GM12878 (cell line): ENCODE measurements around a stretch of chr2.

DNA sequence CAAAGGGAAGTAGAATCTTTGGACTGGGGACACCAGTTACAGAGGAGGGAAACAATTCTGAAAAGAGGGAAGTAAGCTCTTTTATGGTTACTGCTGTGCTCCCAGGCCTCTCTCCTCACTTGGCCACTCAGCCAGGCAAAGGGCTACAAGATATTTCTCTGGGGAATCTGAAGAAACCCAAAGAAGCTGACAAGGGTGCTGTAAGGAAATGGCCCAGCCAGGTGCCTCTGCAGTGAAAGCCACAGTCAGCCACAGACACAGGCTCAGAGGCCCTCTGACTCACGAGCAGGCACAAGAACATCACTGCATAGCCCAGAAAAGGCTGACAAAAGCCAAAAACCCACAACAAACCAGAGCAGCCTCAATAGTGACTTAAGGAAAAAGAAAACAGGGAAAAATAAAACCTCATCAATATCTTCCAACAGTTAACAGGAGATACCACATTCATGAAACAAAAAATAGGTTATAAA is 5.7 kb downstream of the HDLBP start:
- RAMPAGE, long total RNA, result no peak
- RRBS, 2 experiments, result no CpG with 5 or more reads among the region's 1 CpG
CAGE:
- cytosol, long polyA minus RNA, result no peak
- cytosol, long polyA plus RNA, result no peak
- long polyA plus RNA, result no peak
- nucleolus, long total RNA, result no peak
- nucleus, long polyA plus RNA, result no peak
- nucleus, long total RNA, result no peak

GRCh38 chr2:241354459-241355185 is 1.5 kb upstream of the FARP2 start:
- RAMPAGE, long total RNA, result no peak
- RRBS, 2 experiments, result 67 to 72% methylated on average over 1 to 2 of the region's 8 CpGs
CAGE:
- cytosol, long polyA minus RNA, result no peak
- cytosol, long polyA plus RNA, result no peak
- long polyA plus RNA, result no peak
- nucleolus, long total RNA, result no peak
- nucleus, long polyA plus RNA, result no peak
- nucleus, long total RNA, result no peak

- RAMPAGE, long total RNA, result no peak
- RRBS, 2 experiments, result no CpG with 5 or more reads among the region's 3 CpGs
CAGE:
- cytosol, long polyA minus RNA, result no peak
- cytosol, long polyA plus RNA, result no peak
- long polyA plus RNA, result no peak
- nucleolus, long total RNA, result no peak
- nucleus, long polyA plus RNA, result no peak
- nucleus, long total RNA, result no peak
Observed at GRCh38 chr2:241362841-241363151, 6.7 kb downstream of the FARP2 start.

DNA sequence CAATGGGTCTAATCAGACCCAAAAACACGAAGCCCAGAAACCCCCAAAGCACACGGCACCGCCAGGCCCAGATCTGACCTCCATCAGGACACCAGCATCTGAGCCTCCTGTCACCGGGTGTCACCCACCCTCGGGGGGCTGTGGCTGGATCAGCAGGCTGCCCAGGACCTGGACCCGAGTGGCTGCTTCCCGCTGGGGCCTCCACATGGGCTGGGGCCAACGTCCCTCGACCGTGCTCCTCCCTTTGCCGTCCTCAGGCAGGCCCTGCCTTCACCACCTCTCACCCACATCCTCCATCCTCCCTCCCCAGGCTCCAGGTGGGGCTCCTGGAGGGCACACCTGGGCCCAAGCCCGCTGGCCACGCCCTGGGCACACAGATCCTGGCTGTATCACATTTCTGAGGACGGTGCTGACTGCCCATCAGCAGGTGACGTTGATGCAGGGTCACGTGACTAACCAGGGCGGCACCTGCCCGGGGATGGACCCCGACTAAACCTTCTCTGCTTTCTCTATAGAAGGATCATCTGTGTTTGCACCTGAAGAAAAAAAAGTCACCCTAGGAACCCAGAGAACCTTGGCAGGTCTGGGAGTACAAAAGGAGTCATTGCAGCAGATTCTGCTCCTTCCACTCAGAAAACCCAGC is 11.4 kb downstream of the STK25 start:
- RAMPAGE, long total RNA, result no peak
- RRBS, 2 experiments, result no CpG with 5 or more reads among the region's 19 CpGs
CAGE:
- cytosol, long polyA minus RNA, result no peak
- cytosol, long polyA plus RNA, result no peak
- long polyA plus RNA, result no peak
- nucleolus, long total RNA, result no peak
- nucleus, long polyA plus RNA, result no peak
- nucleus, long total RNA, result no peak

DNA sequence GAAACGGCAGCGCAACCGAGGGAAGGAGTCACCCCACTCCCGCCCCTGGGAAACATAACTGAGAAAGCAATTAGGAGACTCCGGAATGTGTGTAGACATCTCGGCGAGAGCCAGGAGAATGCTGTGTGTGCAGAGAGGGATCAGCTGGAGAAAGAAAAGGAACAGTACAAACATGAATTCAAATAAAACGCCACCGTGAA is 13.4 kb upstream of the BOK start:
- RAMPAGE, long total RNA, result no peak
- RRBS, 2 experiments, result no CpG with 5 or more reads among the region's 9 CpGs
CAGE:
- cytosol, long polyA minus RNA, result no peak
- cytosol, long polyA plus RNA, result no peak
- long polyA plus RNA, result no peak
- nucleolus, long total RNA, result no peak
- nucleus, long polyA plus RNA, result no peak
- nucleus, long total RNA, result no peak

DNA sequence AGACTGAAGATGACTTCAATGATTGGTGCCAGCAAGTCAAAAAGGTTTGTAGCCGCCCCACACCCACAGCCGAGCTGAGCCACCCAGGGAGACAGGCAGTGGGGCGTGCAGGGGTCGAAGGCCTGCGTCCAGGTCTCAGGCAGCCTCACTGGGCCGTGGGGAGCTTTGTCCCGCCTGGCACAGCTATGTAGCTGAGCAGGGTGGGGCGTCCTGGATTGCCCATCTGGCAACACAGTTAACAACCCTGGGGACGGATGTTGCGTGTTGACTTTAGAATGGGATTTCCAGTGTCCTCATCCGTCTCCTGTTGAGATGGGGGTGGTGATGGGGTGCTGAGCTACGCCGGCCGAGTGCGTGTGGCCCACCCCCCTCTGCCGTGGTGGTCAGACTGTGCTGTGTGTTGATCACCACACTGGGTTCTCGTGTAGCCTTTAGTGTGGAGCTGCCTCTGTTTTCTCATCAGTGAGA is 15.8 kb downstream of the DTYMK start:
- RAMPAGE, long total RNA, result no peak
- RRBS, 2 experiments, result no CpG with 5 or more reads among the region's 17 CpGs
CAGE:
- cytosol, long polyA minus RNA, result no peak
- cytosol, long polyA plus RNA, result no peak
- long polyA plus RNA, result no peak
- nucleolus, long total RNA, result no peak
- nucleus, long polyA plus RNA, result no peak
- nucleus, long total RNA, result no peak

GRCh38 chr2:241734372-241734535 is 176 bp upstream of the D2HGDH start:
- RAMPAGE, long total RNA, result no peak
- RRBS, 2 experiments, result under 1 to 2% methylated on average over 10 of the region's 19 CpGs
CAGE:
- cytosol, long polyA minus RNA, result no peak
- cytosol, long polyA plus RNA, result no peak
- long polyA plus RNA, result no peak
- nucleolus, long total RNA, result no peak
- nucleus, long polyA plus RNA, result no peak
- nucleus, long total RNA, result no peak

DNA sequence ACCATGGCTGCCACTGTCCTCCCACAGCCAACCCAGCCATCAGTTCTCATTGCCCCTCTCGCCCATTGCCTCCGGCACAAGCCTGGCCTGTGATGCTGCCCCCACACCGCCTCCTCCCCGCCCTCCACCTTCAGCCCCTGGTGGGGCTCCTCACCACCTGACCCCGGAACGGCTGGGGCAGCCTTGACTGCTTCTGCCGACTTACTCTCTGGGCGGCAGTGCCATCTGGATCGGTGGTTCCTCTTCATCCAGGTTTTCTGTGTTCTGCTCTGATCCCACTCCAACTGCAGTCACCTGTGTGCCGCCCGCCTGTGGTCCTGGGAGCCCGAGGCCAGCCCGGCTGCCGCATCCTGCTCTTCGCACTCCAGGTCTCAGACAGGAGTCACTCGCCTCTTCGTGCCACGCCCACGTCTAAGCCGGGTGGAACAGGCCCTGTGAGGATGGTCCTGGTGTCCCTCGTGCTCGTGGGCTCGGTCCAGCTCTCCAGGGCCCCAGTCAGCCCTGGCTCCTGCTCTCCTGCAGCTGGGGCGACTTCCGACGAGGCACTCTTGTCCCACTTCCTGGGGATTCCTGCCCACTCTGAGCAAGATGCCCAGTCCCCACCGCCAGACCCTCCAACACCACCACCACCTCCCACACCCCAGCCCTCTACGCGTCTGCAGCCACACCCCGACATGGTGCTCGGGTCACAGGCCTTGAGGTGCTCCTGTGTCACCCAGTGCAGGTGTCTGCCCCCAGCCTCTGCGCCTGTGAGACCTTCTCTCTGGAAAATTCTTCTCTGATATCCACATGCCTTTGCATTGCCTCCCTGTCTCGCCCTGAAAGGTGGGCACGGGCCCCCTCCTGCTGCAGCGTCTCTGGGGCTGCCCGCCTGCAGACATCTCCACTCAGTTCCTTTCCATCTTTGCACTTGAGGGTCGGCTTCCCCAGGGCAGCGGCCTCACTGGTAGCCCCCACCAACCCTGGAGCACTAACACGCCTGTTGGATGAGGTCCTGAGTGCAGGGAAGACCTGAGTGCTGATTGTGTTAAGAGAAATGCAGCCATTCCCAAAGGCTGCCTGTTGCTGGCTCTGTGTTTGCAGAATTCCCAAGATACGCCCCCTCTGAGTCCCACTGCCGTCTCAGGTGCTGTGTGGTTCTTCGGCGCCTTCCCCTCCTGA is 14.5 kb downstream of the D2HGDH start:
- RAMPAGE, long total RNA, result no peak
- RRBS, 2 experiments, result 93 to 97% methylated on average over 10 of the region's 43 CpGs
CAGE:
- cytosol, long polyA minus RNA, result no peak
- cytosol, long polyA plus RNA, result no peak
- long polyA plus RNA, result no peak
- nucleolus, long total RNA, result no peak
- nucleus, long polyA plus RNA, result no peak
- nucleus, long total RNA, result no peak

DNA sequence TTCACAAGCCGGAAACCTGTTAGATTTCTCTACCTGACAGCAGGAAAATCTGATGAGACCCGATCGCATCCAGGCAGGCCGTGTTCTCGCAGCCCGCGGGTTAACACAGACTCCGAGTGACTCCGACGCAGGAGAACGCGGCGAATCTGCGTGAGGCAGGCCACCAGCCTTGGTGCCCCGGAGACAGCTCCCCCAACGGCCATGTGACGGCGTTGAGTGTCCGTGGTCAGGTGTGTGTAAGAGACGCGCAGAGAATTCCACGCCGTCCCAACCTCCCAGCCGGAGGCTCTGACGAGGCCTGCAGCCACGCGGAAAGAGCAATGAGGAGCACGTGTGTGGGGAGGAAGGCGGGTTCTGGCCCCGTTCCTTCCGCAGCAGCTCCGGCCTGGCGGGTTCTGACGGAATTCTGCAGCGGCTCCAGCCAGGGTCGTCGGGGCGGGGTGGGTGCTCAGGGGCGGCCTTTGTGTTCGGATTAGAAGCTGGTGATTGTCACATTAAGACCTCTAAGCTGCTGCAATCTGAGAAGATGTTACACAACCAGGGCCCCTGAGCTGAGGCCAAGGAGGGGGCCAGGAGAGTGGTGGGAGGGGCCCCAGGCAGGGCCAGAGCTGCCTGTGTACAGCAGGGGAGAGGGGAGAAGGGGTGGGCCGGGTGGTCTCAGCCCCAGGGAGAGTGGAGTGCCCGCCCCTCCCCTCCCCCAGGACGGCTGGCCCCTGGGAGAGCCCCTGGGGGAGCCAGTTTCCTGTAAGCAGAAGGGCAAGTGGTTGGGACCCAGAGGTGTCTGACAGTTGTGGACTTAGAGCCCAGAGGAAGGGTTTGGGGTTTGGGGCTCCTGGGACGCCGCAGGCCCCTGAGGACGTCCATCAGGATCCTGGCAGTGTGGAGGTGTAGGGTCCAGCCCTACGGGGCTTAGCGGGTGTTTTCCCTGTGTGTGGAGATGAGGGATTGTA is 5.2 kb upstream of the GAL3ST2 start:
- RAMPAGE, long total RNA, result no peak
- RRBS, 2 experiments, result 94% methylated on average over 16 of the region's 48 CpGs; no CpG with 5 or more reads in 1 of the 2 experiments
CAGE:
- cytosol, long polyA minus RNA, result no peak
- cytosol, long polyA plus RNA, result no peak
- long polyA plus RNA, result no peak
- nucleolus, long total RNA, result no peak
- nucleus, long polyA plus RNA, result no peak
- nucleus, long total RNA, result no peak

- RAMPAGE, long total RNA, result no peak
- RRBS, 2 experiments, result 72 to 76% methylated on average over 9 to 12 of the region's 24 CpGs
CAGE:
- cytosol, long polyA minus RNA, result no peak
- cytosol, long polyA plus RNA, result no peak
- long polyA plus RNA, result no peak
- nucleolus, long total RNA, result no peak
- nucleus, long polyA plus RNA, result no peak
- nucleus, long total RNA, result no peak
Observed at GRCh38 chr2:241773938-241774575, 2.6 kb upstream of the GAL3ST2 start.

GRCh38 chr2:241817279-241817908 is 8.4 kb downstream of the NEU4 start:
- RAMPAGE, long total RNA, result no peak
- RRBS, 2 experiments, result no CpG with 5 or more reads among the region's 20 CpGs
CAGE:
- cytosol, long polyA minus RNA, result no peak
- cytosol, long polyA plus RNA, result no peak
- long polyA plus RNA, result no peak
- nucleolus, long total RNA, result no peak
- nucleus, long polyA plus RNA, result no peak
- nucleus, long total RNA, result no peak

DNA sequence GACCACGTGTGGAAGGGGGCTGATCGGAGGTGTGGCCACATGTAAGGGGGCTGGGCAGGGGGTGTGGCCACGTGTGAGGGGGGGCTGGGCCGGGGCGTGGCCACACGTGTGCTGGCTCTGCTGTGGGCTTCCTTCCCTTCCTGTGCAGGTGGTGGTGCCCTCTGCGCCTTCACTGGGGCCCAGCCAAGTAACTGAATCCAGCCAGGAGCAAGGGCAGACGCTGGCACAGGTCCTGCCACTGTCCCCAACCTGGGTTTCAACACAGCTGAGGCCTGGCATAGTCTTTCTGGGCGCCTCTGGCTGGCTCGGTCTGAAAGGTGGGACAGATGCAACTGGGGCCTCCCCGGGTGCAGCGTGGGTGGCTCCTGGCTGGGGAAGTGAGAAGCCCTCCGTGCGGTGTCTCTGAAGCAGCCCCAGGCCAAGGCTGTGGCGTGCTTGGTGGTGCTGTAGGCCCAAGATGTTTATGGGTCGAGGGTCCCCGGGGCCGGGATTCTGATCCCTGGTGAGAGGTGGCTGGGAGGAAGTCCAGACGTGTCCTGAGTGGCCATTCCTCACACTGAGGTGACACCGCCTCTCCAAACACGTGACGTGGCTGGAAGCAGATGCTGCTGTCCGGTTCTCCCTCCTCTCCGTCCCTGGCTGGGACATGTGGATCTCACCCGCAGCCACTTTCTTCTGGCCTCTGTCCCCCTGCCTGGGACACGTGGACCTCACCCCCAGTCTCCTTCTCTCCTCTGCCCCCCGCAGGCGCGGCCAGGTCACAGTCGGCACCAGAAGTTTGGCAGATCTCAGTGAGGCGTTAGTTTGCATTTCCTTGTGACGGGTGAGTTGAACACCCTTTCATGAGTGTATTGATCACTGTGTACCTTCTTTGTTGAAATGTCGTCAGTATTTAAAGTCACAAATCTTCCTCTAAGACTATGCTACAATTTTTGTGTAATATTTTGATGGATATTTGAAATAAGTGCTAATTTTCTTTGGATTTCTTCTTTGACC is 12.6 kb downstream of the RTP5 start:
- RAMPAGE, long total RNA, result start-site peak on the plus strand centred at position 148 of the sequence, 26 bp wide, 44 and 44 reads in 2 replicates
- RRBS, 2 experiments, result 0% methylated on average over 2 of the region's 33 CpGs; no CpG with 5 or more reads in 1 of the 2 experiments
CAGE:
- cytosol, long polyA minus RNA, result no peak
- cytosol, long polyA plus RNA, result no peak
- long polyA plus RNA, result start-site peak on the plus strand centred at position 126 of the sequence, 113 bp wide, 30 and 27 reads in 2 replicates; start-site peak on the plus strand centred at position 502 of the sequence, 269 bp wide, 13 and 13 reads in 2 replicates
- nucleolus, long total RNA, result start-site peak on the plus strand centred at position 142 of the sequence, 21 bp wide, 38 reads
- nucleus, long polyA plus RNA, result start-site peak on the plus strand centred at position 139 of the sequence, 44 bp wide, 219 and 140 reads in 2 replicates; start-site peak on the plus strand centred at position 392 of the sequence, 49 bp wide, 41 and 36 reads in 2 replicates
- nucleus, long total RNA, result no peak

DNA sequence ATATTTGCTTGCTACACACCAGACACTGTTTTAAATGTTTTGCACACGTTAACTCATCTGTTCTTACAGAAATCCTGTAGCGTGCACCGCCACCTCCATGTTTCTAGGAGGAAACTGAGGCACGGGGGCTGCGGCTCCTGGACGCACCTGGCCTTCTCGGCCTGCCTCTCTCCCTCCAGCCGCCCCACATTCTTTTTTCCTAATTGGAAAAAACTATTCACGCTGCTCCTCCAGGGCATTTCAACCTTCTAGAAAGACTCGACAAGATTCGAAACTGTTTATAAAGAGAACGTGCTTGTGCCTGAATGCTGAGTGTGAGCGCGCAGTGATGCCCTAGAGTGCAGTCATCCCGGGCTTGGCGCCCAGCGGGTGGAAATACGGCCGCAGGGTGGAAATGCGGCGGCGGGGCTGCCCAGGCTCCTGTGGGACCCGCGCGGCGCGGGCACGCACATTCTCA is 187.6 kb upstream of the FAM240C start:
- RAMPAGE, long total RNA, result no peak
- RRBS, 2 experiments, result no CpG with 5 or more reads among the region's 28 CpGs
CAGE:
- cytosol, long polyA minus RNA, result no peak
- cytosol, long polyA plus RNA, result no peak
- long polyA plus RNA, result no peak
- nucleolus, long total RNA, result no peak
- nucleus, long polyA plus RNA, result no peak
- nucleus, long total RNA, result no peak